Transverse colon (tissue), 4 donors: ENCODE measurements around a stretch of chr7.

- PRO-cap = no peak
- RAMPAGE, long total RNA, 4 experiments = no peak in any of the 4 experiments
Measured at GRCh38 chr7:150511087-150511435, 3.6 kb upstream of the GIMAP7 start.

DNA sequence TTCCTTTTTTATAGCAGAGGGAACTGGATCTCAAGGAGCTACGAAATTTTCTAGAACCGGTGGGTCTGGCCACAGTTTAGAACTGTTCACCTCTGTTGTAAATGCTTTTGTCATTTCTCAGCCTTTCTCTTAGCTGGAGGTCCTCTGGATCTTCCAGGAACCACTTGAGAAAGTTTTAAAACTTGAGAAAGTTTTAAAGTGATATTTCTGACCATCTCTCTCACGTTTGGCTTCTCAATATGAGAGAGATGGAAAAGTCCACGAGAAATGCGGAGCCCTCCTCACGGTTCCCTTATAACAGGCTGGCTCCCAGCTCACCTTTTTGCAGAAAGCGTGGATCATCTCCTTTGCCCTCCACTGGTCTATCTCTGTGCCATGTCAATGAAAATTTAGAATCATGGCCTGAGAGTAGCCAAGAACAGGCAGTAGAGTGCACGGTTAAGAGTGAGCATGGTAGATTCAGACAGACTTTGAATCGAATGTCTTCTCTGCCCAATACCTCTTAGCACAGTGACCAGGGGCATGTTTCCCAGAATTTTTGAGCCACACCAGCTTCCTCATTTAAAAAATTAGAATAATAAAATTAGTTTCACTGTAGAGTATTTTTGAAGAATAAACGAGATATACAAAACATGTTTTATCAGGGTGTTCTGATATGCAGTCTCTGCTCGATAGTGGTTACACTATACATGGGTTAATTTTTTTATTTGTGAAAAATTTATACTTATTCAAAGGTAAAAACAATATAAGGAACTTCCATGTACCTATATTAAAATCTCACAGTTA is 1.1 kb downstream of the GIMAP7 start:
- PRO-cap = no peak
- RAMPAGE, long total RNA, 4 experiments = no peak in any of the 4 experiments

DNA sequence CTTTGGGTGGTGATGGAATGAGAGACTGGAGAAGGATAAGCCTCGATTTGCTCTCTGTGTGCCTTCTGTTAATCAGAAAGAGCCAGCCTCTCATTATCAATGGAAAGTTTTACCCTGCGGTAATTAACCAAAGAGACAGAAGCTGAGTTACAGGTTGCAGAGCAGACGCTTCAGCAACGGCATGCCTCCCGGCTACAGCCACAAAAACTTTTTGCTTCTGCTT is 18.0 kb downstream of the GIMAP4 start:
- PRO-cap = no peak
- RAMPAGE, long total RNA, 4 experiments = no peak in any of the 4 experiments

DNA sequence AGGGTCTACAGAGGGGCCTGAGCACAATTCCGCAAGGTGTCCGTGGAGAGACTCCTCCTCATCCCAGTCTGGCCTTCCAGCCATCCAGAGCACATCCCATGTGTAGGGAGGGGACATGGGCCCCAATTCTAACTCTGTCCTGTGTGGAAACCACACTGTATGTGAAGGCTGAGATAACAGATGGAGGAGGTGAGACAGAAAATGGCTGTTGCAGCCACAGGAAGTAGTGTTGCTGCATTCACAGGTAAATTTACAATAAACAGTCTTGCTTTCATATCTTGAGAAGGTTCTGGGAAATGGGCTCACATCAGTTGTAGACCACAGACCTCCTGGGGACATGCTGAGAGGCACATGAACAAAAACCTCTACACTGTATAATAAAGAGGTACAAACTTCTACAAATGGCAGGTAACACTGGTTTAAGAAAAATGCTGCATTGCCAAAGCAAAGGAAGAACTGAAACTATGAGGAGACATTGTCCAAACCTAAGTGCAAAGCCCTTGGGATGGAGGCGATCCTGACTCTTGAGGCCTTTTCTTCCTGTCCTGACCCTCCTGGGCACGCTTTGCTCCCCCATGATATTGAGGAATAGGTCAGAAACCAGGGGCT is 21.6 kb upstream of the GIMAP2 start:
- PRO-cap = unidirectional peak, plus-strand start at position 284 of the sequence; unidirectional peak, plus-strand start at position 323 of the sequence
- RAMPAGE, long total RNA, 4 experiments = no peak in any of the 4 experiments

- PRO-cap = unidirectional peak, plus-strand start at chr7:150808141
- RAMPAGE, long total RNA, 4 experiments = no peak in any of the 4 experiments
Measured at GRCh38 chr7:150807806-150808611, 7.4 kb downstream of the TMEM176A start.

DNA sequence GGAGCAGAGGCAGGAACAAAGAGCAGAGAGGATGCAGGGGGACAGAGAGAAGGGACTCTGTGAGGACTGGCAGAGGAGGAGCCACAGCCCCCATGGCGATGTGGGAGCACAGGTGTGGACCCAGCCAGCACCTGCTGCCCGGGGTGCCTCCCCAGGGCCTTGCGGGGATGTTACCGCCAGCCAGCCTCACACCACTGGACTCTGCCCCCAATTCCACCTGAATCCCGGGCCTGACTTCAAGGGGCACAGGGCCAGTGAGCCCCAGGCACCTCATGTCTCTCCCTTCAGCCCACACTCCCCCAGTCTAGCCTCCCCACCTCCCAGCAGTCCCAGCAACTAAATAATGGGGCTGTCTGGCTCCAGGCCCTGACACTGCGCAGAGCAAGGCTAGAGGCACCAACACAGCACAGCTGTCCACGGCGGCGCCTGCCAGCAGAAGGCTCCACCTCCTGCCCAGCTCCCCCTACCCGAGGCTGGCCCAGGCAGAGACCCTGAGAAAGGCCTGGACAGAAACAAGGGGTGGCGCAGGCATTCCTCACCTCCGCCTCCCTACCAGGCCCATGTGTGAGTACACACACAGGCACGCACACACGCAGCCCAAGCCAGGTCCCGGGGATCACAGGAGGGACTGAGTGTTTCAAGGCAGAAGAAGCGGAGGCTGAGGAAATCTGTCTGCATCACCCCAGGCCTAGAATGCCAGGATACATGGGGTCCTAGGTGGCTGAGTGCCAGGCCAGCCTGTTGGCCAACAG is 6.1 kb downstream of the KCNH2 start:
- PRO-cap = no peak
- RAMPAGE, long total RNA, 4 experiments = no peak in any of the 4 experiments

GRCh38 chr7:151012270-151012657 is 12.0 kb downstream of the ATG9B start:
- PRO-cap = bidirectional peak, plus-strand start at chr7:151012590, minus-strand start at chr7:151012391
- RAMPAGE, long total RNA, 4 experiments = no peak in any of the 4 experiments

DNA sequence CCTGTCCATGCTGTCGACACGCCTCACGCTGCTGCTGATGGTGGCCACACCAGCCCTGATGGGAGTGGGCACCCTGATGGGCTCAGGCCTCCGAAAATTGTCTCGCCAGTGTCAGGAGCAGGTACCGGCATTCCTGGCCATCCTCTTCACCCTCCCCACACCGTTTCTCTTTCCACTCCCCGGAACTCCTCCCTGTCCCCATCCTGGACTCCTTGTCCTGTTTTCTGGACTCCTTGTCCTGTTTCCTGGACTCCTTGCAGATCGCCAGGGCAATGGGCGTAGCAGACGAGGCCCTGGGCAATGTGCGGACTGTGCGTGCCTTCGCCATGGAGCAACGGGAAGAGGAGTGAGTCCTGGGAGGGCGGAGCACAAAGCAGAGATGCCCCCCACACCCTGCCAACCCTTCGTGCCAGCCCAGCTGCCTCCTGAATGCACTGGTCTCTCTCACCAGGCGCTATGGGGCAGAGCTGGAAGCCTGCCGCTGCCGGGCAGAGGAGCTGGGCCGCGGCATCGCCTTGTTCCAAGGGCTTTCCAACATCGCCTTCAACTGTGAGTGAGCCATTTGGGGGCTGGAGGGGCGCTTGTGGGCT is 7.5 kb downstream of the ABCB8 start:
- PRO-cap = no peak
- RAMPAGE, long total RNA, 4 experiments = start-site peak on the plus strand in 1 of 4 experiments, centred at position 209 of the sequence, 7 reads per replicate

DNA sequence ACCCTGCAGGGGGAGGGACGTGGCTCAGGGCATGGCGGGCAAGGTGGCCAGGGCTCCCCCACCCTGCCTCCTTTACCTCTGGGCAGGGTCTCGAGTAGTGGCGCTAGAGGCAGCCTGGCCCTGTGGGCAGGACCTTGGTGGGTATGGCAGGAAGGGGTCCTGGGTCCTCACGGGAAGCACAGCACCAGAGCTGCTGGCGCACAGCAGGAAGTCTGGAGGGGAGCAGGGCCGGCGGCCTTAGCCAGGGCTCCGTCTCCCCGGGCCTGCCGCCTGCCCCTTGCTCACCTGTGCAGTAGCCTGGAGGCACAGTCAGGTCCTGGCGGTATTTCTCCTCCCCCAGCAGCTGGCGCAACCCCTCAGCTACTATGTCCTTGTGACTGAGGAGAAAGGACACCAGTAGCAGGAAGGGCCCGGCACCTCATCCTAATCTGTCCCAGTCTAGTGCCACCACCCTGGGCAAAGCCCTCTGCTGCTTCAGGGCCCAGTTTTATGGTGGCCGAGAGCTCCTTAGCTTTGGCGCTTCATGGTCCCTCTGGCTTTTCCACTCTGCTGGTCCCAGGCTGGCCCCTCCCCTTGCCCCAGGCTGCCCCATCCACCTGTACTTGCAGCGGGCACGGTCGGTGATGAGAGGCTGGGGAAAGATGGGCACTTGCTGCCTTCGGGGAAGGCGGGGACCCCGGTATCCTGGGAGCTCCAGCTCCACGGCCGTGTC is 3.4 kb downstream of the FASTK start:
- PRO-cap = no peak
- RAMPAGE, long total RNA, 4 experiments = no peak in any of the 4 experiments

DNA sequence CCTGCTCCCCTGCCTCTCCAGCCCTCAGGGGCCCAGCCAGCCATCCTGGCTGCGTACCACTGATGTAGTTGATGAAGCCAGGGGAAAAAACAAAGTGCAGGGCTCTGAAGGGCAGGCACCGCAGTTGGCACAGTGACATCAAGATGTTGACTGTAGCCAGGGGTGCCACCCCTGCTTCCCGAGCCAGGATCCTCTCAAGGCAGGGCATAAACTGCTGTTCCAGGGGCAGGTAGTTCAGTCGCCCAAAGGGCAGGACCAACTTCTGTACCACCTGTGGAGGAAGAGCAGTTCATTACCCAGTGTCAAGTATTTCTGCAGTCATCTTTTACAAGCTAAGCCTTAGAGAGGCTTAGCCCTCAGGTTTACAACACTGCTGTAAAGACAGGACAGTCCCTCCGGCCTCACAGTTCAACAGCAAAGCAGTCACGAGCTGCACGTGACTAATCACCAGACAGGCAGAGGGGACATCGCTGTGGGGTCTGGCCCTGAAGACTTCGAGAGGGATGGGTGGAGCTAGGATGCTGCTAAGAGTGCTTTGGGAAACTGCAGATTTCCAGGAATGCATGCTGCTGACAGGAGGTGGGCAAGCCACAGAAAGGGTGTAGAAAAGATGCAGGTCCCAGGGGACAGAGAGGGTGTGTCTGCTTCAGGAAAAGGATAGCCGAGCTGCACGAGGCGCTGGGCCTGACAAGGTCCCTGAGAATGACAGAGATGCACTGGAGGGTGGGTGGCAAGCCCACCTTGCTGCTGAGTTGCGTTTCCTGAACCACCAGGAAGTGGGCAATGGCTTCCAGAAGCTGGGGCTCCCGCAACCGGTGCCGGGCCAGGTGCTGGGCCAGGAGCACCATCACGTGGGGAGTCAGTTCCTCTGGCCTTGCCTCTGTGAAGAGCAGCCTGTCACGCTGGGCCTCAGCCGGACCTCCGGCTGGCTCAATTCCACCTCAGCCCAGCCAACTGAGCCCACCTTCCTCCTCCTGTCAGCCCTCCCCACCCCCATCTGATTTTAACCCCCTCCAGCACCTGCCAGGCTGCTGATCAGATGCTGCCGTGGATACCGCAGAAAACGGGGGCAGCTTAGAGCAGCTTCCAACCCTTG is 2.4 kb downstream of the FASTK start:
- PRO-cap = no peak
- RAMPAGE, long total RNA, 4 experiments = no peak in any of the 4 experiments

GRCh38 chr7:151081789-151082099 is 1.1 kb upstream of the FASTK start:
- PRO-cap = no peak
- RAMPAGE, long total RNA, 4 experiments = no peak in any of the 4 experiments

GRCh38 chr7:151093371-151093733 is 7.1 kb downstream of the AGAP3 start:
- PRO-cap = no peak
- RAMPAGE, long total RNA, 4 experiments = no peak in any of the 4 experiments

DNA sequence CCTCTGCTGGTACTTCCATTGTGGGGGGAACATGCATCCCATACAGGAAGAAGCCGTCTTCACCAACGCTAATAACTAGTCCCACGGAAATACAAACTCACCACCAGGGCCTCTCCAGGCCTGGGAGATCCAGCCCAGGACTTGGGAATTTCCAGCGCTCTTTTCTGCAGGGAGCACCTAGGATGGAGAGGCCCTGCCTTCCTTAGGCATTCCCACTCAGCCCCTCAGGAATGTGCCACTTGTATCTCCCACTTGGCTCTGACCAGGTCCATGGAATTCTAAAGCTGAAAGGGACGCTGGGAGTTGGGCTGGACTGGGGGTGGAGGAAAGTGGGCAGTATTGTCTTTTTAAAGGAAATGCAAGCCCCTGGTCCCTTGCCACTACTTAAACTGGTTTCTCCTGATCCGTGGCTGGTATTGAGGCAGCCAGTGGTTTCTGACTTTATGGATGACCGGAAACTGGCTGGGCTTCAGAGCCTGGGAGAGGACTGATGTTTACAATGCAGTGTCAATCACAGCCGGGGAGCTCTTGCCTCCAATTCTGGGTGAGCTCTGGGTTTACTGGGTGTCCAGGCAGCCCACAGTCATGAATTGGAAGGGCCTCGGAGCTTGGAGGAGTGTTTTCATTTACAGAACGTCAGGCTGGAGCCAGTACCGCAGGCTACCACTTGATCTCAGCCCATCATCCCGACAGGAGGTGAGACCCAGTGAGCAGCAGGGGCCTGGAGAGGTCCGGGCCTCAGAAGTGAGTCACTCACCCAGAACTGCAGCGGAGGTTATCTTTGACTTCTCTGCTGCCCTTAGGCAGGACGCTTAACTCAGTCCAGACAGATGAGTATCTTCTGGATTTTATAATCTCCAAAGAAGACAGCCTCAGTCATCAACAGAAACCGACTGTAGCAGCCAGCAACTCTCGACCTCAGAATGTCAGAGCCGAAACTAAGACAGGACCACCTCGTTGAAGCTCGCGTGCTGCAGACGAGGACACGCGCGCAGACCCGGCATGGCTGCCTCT is 27.3 kb downstream of the AGAP3 start:
- PRO-cap = no peak
- RAMPAGE, long total RNA, 4 experiments = no peak in any of the 4 experiments

- PRO-cap = no peak
- RAMPAGE, long total RNA, 4 experiments = no peak in any of the 4 experiments
Measured at GRCh38 chr7:151206615-151207354, 1.5 kb upstream of the IQCA1L start.

DNA sequence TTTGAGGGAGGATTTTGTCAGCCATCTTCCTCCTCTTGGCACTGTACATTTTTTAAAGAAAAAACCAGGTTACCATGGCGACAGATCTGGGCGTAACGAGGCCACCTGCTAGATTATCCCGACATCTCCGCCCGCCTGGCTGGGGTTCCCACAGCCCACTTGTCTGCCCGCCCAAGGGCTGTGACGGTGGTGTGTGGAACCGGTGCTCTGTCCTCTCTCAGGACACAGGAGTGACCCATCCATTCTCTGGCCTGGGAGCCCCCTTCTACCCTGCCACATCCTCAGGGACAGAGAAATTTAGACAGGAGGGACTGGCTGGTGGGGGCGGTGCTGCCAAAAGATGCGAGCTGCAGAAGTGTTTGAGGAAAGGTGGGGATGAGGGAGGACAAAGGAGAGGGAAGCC is 4.8 kb downstream of the SMARCD3 start:
- PRO-cap = no peak
- RAMPAGE, long total RNA, 4 experiments = no peak in any of the 4 experiments

DNA sequence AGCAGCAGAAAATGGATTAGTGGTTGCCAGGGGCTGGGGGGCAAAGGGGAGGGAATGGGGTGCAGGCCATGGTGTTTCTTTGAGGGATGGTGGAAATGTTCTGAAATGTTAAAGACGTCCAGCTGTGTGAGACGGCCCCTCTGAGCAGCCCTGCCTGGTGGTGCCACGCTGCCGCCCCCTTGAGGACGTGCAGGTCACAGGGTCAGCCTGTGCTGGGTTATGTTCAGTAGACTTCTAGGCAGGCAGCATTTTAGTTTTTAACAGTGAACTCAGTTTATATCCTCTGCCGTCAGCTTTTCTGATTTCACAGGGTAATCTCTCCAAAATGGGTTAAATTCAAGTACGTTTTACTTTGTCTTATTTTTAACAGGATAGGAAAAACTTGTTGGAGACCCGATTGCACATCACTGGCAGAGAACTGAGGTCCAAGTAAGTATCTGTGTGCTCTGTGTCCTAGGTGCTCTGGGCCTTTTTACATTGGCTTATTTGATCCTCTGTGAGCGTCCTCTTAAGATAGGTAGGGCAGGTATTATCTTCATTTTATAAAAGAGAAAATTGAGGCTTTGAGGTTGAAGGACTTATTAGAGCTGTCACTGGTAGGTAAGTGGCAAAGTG is 9.5 kb downstream of the NUB1 start:
- PRO-cap = no peak
- RAMPAGE, long total RNA, 4 experiments = no peak in any of the 4 experiments

DNA sequence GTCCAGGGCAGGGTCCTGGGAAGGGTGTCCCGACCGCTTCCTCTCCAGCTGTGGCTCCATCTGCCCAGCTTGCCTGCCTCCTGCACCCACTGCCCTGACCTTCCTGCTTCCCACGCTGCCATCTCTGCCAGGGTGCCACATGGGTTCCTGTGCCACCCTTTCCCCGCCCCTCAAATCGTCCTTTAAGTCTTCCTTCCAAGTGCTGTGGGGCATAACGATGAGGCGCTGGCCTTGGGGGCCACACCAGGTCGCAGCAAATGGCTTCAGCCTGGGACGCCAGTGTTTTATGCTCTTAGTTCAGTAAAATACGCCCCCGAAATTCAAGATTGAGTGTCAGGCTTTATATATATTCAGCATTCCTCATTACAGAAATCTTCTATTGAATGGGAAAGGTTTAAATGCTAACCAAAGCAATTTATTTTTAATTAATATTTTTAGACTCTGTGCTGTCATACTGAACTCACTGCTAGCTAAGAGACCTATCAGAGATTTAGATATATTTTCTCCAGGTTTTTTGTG is 32.2 kb downstream of the WDR86 start:
- PRO-cap = no peak
- RAMPAGE, long total RNA, 4 experiments = no peak in any of the 4 experiments

DNA sequence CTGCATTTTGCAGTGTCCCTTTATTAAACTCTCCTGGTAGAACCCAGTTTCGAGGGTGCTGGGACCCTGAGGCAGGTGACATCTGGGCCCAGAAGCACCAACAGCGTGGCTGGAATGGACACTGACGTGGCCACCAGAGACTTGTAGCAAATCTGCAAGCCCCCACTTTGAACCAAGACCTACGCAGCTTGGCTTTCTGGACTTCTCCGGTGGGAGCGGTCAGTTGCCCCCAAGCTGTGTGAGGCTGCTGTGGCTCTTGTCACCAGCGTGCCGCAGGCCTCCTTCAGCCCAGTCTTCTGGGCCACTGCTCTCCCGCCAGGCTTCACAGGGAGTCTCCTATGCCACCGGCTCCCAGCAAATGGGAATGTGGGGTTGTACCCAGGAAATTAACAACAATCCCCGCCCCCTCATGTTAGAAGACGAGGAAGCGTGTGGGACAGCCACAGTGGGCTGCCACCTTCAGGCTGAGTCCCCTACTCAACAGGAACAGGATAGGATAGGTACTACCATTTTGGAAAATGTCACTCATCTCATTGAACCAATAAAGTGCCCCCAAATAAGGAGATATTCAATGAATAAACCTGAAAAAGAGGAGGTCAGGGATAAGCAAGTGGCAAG is 4.3 kb downstream of the WDR86 start:
- PRO-cap = no peak
- RAMPAGE, long total RNA, 4 experiments = no peak in any of the 4 experiments

DNA sequence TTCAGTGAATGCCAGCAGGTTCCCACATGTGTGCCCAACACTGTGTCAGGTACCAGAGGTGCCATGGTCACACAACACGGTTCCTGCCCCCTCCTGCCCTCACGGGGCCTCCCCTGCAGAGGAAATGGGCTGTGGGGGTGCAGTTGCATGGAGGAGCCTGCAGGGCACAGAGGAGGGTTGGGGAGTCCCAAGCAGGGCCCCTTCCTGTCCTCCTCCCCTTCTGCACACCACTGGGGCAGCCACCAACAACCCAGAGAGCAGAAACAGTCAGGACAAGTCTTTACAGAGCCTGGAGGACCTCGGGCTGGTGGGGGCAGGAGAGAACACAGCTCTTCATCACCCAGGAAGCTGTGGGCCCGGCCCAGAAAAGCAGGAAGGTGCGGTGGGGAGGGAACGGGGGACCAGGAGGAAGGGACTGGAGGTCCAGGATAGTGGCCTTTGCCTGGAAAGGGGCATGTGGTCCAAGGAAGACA is 7.0 kb downstream of the CRYGN start:
- PRO-cap = no peak
- RAMPAGE, long total RNA, 4 experiments = no peak in any of the 4 experiments

DNA sequence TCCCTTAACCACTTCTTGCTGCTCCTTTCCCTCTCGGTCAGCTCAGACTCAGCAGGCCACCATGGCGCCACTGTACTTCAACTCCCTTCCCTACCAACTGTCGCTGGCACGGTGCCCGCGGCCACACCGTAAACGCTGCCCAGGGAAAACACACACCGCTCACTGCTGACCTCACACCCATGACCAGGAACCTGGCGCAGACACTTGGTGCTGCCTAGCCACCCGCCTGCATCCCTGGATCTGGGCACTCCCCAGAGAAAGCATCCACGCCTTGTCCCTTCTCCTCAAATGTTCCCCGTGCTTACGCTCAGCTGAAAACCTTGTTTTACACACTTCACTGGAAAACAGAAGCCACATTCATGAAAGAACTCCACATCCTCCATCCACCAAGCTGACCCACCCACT is 28.4 kb upstream of the CRYGN start:
- PRO-cap = no peak
- RAMPAGE, long total RNA, 4 experiments = start-site peak on the minus strand in 1 of 4 experiments, centred at position 349 of the sequence, 9 reads per replicate